ENCODE data around the genes ANGEL1 and ADCK1.

DNA sequence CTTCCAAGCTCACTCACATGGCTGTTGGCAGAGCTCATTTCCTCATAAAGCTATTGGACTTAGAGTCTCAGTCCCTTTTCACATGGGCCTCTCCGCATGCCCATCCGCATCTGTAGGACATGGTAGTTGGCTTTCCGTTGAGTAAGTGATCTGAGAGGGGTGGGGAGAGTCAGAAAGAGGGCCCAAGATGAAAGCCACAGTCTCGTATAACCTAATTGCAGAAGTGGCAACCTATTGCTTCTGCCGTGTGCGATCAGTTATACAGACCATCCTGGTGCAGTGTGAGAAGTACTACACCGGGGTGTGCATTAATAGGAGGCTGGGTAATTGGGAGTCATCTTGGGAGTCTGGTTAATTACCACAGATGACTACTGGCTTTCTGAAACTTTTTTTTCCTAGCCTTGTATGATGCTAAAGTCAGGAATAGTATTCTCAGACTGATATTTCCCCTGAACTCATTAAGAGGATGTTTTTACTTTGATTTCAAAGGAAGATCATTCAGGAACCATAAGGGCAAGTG is 10.5 kb downstream of the GPATCH2L start:
- RRBS = no CpG with 5 or more reads among the region's 7 CpGs

DNA sequence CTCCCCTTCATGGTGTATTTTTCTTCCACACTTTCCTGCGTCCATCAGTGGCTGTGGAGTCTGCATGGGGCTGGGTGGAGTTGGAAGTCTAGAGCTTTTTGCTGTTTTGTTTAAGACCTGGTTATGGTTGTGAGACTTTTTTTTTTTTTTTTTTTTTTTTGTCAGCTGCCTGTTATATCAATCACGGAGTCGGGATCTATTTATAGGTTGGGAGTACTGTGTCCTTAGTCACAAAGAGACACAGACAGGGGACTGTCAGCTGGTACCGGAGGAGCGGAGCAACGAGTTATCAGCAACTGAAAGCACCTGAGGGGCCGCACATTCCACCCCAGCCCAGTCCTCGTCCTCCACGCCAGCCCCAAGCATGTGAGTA is 65.4 kb upstream of the ESRRB start:
- RRBS = no CpG with 5 or more reads among the region's 9 CpGs

- RRBS = no CpG with 5 or more reads among the region's 5 CpGs
Observed at GRCh38 chr14:76811497-76811954, 1.2 kb downstream of the ANGEL1 start.

- RRBS = 3% methylated on average over 22 of the region's 68 CpGs
Observed at GRCh38 chr14:76812422-76813274, at the start of gene ANGEL1. TSS of gene ANGEL1 (minus strand) at chr14:76812882.

GRCh38 chr14:76836005-76836434 is 9.8 kb downstream of the LRRC74A start:
- RRBS = no CpG with 5 or more reads among the region's 8 CpGs

DNA sequence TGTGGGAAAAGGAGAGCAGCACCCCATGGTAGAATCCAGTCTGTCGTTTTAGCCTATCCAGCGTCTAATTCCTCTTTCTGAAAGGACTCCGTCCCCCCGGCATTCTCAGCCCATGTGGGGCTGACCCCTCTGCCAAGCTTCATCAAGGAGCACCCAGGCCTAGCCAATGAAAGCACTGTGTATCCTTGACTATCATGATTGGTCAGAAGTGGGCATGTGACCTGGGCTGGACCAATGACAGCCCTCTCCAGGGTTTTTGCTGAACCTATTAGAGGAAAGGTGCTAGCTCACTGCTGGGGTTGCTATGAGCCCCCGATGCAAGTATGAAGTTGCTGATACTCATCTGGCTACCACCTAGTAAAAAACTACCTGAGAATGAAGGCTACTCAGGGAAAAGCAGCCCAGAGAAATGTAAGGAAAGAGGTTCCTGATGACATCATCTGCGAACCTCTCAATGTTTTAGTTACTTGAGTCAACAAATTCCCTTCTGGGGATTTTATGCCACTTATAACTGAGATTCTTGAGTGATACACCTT is 68.1 kb downstream of the LRRC74A start:
- RRBS = no CpG with 5 or more reads among the region's 6 CpGs

- RRBS = 76% methylated on average over 2 of the region's 7 CpGs
Observed at GRCh38 chr14:76899003-76899474, 72.8 kb downstream of the LRRC74A start.

DNA sequence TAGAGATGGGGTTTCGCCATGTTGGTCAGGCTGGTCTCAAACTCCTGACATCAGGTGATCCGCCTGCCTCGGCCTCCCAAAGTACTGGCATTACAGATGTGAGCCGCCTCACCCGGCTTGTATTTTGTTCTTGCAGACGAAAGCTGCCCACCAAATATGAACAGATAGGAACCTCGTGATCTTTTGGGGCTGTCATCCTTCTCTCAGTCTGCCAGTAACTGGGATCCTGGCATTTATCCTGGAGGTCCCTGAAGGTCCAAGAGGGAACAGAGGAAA is 68.6 kb downstream of the IRF2BPL start:
- RRBS = no CpG with 5 or more reads among the region's 7 CpGs

DNA sequence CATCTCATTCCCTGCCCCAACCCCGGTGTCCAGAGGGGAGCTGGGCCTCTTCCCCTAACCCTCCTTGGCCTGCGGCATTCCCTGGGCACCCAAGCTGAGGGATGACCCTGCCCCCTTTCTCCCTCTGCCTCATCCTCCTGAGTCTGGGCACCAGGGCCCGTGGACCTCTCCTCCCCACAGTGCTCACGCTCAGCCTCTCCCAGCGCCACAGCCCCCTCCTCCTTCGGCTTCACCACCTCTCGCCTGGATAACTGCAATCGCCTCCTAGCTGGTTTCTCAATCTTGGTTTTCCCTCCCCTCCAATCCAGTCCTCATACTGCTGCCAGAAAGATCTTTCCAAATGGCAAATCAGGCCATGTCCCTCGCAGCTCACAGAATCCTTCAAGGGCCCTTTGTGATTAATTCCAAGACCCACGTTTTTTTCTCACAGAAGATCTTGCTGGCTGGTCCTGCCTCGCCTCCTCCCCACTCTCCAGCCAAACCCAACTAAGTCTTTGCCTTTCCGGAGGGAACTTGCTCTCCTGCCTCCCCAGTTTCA is 16.2 kb downstream of the IRF2BPL start:
- RRBS = no CpG with 5 or more reads among the region's 12 CpGs

DNA sequence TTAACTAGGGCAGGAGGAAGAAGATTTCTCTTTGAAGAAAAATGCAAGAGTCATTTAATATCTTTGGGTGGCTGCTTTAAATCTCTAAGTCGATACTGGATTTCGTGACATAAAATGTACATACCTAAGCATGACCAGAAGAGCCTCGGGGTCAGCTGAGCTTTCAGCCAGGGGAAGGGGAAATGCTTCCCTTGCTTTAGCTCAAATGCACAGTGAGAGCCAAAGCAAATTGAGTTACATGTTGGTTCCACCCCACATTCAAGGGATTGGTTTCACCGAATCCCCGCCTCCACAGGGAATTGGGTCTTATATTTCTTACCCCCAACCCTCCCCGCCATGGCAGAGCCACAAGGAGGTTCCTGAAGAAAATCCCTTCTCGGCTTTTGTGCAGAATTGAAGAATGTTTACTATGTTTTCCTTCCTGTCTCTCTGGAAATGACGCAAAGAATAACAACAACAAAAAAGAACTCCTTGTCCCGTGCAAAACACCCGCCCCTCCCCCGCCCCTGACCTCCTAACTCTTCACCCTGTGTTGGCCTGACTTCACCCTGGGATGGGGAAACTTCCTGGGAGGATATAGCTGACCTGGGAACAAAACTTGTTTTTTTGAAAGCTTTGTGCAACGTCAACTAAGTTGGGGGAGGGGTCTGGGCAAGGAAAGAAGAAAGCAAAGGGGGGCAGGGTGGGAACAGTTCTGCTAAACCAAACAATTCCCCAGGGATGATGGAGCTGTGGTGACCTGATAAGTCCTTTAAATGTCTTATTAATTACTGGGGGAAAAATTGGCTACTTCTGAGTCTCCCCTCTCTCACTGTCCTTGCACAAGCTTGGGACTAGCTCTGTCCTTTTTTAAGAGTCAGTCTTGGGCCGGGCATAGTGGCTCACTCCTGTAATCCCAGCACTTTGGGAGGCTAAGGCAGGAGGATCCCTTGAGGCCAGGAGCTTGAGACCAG is 21.8 kb upstream of the CIPC start:
- RRBS = no CpG with 5 or more reads among the region's 13 CpGs

DNA sequence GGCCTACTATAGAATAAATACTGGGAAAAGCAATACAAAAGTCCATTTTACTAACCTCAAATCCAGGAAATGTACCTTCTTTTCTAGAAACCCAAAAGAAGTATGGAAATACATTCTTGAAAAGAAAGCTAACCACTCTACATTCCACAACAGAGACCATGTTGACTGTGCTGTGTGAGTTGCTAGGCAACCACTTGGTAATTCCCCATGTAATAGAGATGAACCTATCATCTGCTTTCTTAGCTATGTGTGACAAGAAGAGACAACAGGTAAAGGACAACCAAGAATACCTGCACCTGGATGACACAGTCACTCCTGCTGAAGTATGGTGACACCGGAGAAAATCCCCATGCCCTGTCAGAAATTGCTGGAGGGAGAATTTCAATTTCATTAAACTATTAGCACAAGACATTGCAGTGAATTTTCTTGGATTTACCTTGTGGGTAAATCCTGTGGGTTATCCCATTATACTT is 11.7 kb upstream of the CIPC start:
- RRBS = no CpG with 5 or more reads among the region's 1 CpG

DNA sequence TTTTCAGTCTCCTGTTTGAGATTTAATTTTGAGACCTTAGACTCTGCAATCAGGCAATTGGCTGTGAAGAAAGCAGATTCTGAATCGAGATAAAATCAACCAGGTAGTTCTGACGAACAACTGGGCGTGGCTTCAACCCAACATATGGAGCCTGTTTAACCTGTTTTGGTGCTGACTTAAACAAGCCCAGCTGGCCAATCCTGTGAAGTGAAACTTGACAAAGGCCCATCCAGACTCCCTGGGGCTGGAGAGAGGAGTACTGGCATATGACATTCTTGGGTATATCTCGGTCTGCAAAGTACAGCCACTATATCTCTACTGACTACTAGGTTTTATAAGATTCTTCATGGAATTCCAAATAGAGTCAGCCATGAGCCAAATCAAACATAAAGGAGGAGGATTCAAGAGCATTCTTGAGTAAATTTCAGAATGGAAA is 9.8 kb upstream of the CIPC start:
- RRBS = no CpG with 5 or more reads among the region's 4 CpGs

GRCh38 chr14:77158169-77158571 is 16.6 kb upstream of the ZDHHC22 start:
- RRBS = no CpG with 5 or more reads among the region's 11 CpGs

DNA sequence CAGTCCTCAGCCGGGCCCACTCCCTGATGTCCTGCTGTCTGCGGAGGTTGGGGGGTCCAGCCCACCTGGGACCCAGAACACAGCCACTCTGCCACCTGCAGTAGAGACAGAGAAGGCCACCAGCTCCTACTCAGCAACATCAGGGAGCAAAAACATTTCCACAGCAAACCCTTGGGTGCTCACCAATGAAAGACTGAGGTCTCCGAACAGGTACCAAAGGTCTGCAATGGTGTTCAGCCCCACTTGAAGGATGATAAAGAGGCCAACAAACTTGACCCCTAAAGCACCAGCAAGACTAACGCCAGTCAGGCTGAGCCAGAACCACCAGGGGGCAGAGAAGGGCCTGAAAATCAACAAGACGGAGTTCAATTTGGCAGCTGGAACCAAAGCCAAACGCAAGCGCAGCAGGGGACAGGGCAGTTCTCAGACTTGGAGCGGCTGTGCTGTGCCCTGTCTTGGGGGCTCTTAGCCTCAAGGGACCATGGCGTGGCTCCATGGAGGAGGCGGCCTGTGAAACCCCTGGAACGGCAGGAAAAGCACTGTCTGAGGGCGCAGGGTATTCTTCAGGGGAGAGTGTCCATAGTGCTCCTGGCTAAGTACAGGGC is 19.7 kb downstream of the POMT2 start:
- RRBS = no CpG with 5 or more reads among the region's 12 CpGs

GRCh38 chr14:77343186-77344097 is 22.6 kb downstream of the GSTZ1 start:
- RRBS = no CpG with 5 or more reads among the region's 11 CpGs

- RRBS = no CpG with 5 or more reads among the region's 3 CpGs
Observed at GRCh38 chr14:77531003-77531648, 32.5 kb upstream of the ISM2 start.

DNA sequence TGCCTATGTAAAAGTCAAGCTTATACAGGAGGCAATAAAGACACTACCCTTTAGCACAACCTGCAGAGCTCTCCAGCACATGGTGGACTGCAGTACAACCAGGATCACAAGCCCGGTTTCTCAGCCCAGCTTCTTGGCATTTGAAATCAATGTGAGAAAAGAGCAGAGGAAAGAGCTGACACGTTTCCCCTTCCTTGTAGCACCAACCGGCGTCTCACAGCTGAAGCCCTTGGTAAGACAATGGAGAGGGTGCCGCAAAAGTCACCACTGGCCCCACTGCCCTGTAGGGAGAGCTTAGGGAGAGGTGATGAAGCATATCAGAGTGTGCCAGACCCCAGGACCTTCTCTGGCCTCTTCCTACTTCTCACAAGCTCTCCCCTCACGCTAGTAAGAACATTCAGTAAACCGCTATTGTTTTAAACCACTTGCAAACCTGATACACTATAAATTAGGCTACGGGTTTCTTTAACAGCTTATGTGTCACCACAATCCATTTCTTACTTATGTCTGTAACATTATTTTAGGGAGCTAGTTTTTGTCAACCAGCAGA is 8.5 kb downstream of the SPTLC2 start:
- RRBS = 96% methylated on average over 3 of the region's 8 CpGs

- RRBS = no CpG with 5 or more reads among the region's 1 CpG
Observed at GRCh38 chr14:77613268-77613611, 3.2 kb downstream of the SPTLC2 start.

GRCh38 chr14:77799787-77800836 is at the start of gene ADCK1:
TSS of gene ADCK1 (plus strand) at chr14:77800109.
- RRBS = 2% methylated on average over 28 of the region's 68 CpGs

- RRBS = no CpG with 5 or more reads among the region's 7 CpGs
Observed at GRCh38 chr14:78013395-78013884, 156.7 kb upstream of the NRXN3 start.